H9 (cell line): ENCODE results near the gene PRDM1.

- PRO-cap: no peak
Observed at GRCh38 chr6:105273621-105274078, 93.8 kb upstream of the POPDC3 start.

DNA sequence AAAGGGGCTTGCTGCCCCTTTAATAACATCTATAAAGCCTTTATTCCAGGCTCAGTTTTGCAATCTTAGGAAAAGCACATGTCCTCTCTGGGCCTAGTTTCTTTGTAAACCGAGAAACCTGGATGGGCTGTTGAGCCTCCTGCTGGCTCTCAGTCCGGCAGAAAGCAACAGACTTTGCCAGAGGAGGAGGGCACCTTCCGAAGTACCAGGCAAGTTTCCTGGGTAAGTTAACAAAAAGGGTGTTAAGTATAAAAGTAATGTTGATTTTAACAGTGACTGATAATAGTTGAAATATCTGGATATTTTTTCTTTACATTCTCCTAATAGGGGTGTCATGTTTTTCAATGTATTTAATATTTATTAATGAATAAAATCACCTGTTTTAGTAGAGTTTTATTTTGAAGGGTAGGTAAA is 99.0 kb upstream of the POPDC3 start:
- PRO-cap: no peak

DNA sequence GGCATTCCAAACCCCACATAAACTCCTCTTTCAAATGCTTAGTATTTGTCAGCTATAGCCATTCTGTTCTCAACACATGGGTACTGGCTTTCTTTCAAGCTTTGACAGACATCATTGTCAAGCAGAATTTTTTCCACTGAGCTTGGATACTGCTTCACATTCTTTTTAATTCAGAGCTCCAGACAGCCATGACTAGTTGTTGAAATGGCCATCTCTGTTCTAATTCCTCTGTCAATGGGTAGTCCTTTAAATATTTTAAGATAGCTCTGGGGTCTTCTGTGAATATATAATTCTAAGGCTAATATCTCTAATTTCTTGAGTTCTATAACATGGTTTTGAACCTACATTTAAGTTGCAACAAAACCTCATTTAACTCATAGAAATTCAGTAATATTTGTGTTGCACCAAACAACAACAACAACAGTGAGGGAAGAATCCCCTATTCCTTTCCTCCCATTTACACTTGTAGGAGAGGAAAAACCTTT is 51.3 kb upstream of the PREP start:
- PRO-cap: no peak

DNA sequence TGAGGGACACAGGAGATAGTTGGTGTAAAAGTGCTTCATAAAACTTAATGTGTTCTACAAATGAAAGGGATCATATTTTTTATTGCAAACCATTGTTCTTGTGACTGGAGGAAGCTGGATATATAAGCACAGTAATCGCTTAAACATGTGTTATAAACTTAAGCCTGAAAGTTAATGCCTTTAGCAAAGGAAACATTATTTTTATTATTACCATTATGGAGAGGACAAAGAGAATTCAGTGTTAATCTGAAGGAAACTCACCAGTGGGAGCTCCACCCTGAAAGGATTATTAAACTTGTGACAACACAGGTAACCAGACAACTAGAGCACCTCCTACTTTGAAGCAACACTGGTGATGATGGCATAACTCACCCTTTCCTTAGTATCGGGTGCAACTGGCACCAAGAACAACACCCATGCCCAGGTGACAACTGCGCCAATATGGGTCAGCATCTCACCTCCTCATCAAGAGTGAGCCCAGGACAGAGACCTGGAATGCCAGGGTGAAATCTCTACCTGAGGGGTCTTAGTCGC is 288.7 kb upstream of the PRDM1 start:
- PRO-cap: no peak

DNA sequence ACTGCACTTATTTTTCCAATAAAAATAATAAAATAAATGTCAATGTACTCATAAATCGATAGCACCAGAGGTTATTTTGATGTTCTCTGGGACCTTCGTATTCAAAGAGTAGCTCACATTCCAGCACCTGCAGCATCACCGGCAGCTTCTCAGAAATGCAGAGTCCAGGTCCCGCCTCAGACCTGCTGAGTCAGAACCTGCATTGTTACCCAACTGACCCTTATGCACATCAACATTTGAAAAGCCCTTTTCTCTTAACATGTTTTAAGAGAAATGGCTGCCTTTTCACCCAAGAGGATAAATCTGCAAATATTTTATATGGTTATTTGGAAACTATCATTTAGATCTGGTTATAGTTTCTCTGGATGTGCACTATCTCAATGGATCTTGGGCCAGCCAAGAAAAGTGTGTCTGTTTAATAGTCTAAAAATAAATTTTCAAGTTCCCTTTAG is 216.2 kb upstream of the PRDM1 start:
- PRO-cap: unidirectional peak, minus-strand start at position 157 of the sequence

DNA sequence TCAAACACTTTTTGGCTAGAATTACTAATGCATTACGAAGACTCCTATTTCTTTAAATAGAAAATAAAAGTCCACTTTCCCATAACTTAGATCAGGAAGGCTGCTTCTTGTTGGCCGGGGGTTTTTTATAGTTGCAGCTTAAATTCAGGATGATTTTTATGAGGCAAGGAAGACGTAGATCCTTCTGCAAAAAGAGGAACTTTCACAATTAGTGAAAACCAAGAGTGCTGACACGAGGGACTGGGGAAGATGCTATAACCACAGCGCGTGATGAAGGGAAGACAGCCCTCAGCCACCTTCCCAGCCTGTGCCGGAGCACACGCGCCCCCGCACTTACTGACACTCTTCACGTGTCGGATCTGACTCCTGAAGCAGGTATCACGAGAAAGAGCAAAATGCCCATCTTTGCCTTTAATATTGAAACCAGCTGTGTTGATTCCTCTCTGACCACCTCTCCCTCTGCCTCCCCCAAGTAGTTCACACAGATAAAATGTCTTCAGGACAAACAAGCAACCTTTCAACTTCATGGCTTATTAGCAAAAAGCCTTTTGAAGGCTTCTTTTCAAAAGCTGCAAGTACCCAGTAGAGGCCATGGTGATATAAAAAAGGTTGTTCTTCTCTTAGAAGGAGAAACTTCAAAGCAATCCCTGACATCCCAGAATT is 205.9 kb upstream of the PRDM1 start:
- PRO-cap: no peak

DNA sequence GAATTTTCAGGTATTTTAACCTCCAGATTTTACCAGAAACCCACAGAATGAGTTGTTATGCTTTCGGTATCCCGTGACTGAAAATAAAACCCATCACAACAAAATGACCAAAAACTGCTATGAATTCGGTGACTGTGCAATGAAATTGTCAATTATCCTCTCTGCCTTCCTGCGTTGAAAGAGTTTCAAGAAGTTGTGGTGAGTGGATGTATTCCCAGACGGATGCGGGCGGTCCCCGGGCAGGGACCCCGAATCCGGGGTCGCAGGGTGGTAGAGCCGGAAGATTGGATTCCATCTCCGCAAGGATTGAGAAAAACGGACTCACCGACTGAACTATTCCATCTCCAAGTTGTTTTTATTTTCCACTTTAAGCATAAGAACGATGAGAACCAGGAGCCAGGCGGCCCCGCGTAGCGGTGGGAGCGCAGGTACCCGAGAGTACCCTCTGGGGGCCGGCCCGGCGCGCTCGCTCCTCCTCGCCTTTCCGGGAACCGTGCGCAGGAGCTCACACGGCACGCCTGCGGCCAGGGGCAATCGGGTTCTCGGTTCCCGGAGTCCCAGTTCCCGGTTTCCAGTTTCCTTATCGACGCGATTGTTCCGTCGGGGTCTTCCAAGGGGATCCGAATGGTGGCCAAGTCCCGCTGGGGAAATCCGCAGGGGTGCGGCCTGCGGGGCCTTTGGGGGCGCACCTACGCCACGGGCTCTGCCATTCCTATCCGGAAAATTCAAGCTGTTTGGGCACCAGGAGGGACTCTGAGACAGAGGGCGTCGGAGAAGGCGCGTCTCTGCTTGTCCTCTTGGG is 104.9 kb upstream of the PRDM1 start:
- PRO-cap: no peak

DNA sequence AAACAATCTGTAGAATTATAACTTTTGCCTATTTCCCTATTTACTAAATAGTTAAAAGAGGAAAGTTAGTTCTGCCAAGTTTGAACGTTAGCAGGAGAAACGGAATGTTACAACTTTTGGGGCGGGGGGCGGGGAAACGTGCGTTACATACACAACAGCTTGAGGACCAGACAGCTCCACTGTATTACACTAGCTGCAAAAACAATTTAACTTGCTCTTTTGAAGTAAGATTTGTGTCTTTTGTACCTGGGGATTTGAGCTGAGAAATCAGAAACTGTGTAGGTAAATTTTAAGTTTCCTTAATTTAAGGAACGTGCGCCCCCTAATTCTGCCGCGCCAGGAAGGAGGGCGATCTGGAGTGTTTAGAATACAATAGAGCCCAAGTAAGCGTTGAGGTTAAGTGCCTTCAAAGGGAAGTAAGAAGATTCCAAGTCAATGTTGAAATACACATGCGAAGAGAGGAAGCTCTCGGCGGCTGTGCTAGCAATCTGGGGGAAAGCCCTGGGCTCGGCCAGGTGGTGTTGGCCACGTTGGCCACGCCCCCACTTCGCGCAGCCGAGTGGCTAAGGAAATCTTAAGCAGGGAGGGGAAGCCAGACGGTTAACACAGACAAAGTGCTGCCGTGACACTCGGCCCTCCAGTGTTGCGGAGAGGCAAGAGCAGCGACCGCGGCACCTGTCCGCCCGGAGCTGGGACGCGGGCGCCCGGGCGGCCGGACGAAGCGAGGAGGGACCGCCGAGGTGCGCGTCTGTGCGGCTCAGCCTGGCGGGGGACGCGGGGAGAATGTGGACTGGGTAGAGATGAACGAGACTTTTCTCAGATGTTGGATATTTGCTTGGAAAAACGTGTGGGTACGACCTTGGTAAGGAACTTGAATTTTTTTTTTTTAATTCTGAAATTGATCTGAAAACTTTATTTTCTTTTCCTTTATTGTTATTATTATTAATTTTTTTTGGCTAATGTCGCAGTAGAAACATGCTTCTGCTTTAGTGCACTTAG is at the start of gene PRDM1:
PRDM1 (plus strand) TSS at position 603 of the 999 bp plus-strand sequence.
- PRO-cap: bidirectional peak, plus-strand start at position 640 of the sequence, minus-strand start at position 490 of the sequence

DNA sequence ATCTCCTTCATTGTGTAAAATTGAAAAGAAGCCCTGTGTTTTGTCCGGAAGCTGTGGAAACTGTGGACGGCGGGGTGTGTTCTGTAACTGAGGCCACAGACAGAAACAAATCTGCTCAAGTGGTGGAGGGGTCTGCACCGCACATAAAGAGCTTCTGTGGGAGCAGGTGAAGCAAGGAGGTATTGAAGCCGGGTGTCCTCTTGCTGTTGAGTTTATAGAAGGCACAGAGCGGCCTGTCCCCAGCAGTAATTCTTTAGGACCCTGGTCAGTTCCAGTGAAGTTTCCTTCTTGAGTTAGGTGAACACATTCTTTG is 6.0 kb downstream of the PRDM1 start:
- PRO-cap: no peak

DNA sequence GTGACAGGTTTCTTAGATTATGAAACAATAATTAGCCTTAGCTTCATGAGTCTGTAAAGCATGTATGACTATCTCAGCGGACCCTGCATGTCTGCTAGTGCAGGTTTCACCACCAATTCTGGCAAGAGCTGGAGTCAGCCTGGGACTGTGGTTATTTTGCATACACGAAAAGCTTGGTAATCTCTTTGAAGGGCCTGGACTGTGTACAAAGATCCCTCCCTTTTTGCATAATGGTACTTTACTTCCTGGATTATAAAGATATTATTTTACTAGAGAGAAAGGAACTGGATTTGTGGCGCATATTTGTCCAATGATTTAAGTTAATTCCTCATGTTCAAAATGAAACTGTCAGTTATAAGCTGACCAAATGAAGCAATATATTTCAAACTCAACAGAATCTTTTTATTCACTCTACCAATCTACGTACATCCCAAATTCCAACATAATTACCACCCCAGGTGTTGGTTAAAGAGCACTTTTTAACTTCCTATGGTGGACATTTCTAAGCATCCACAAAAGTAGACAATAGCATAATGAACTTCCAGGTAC is 43.5 kb downstream of the PRDM1 start:
- PRO-cap: no peak

GRCh38 chr6:106167803-106168502 is 81.8 kb downstream of the PRDM1 start:
- PRO-cap: no peak

- PRO-cap: no peak
Observed at GRCh38 chr6:106501723-106502545, 127.4 kb downstream of the RTN4IP1 start.

- PRO-cap: no peak
Observed at GRCh38 chr6:106519369-106520636, 109.5 kb downstream of the RTN4IP1 start.

DNA sequence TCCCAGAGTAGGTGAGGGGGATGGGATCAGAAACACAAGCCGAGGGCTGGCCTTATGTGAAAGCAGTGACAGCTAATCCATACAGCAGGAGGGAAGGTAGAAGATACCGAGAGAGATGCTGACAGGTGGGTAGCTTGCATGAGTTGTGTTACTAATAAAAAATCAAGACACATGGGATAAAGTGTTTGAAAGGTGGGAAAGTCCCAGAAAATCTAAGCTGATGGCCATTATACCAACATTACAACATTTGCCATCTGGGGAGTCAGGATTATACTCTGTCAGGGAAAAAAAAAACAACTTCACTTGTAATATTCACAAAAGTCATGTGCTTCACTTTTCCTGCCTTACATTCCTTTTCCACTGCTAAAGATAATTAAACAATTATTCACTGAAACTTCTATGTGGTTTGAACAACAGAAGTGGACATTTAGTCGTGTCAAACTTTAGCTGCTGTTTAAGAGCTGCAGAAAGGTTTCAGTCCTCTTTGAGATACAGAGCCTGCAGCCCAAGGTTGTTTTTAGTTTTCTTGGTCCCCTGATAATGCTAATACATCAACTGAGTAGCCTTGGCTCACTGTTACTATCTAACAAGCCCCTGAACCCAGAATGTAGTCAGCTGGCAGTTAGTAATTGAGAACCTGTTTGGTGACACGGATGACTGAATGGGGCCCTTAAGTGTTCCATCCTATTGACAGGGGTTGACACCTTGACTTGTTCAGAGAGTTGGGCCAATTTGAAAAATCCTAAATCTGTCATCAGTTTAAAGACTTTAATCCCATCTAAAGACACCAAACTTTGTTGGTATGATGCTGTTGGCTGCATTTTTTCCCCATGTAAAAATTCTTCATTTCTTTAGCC is 3.0 kb downstream of the RTN4IP1 start:
- PRO-cap: no peak

GRCh38 chr6:106630122-106630933 is 950 bp downstream of the QRSL1 start:
- PRO-cap: no peak

DNA sequence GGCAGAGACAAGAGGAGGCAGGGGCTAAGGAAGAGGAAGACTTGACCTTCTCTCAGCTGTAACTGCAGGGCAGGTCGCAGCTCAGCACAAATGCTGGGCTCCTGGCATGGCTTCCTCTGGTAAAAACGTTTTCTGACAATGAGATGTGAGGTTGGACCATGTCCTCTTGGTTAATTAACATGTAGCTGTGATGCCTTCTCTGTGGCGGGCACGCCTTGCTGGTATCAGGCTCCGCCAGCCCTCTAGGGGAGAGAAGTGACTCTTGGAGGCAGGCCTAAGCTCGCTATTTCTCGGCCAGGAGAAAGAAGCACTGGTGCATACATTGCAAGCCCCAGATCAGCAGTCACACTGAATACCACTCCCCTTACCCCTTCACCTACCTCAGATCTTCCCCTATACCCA is 64.9 kb downstream of the QRSL1 start:
- PRO-cap: no peak

DNA sequence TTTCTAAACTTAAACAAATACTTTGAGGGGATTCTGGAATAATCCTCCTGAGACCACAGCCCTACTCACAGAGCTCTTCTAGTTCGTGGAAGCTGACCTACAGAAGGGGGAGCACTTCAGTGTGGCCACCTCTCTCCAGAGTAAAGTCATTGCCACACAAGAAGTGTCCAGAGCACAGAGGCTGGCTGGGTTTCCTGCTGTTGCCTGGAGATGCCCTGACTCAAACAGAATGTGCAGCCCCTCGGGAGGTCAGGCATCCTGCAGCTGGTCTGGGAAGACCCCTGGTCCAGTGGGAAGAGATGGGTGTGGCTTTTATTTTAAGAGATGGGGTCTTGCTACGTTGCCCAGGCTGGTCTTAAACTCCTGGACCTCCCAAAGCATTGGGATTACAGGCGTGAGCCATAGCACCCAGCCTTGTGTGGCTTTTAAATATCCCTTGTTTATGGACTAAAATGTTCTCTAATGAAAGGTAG is 111.0 kb downstream of the QRSL1 start:
- PRO-cap: no peak

- PRO-cap: no peak
Observed at GRCh38 chr6:106798971-106800017, 169.9 kb downstream of the QRSL1 start.

GRCh38 chr6:106912967-106913205 is 61.6 kb downstream of the CD24 start:
- PRO-cap: no peak

- PRO-cap: no peak
Observed at GRCh38 chr6:106913206-106913375, 61.4 kb downstream of the CD24 start.